SK-MEL-5 (cell line): ENCODE measurements around a stretch of chr16.

GRCh38 chr16:85805723-85806458 lies 6.4 kb downstream of the COX4I1 start:
RAMPAGE:
- cytosol, long total RNA: no peak
- long total RNA: no peak
- nucleus, long total RNA: no peak

GRCh38 chr16:85821567-85821908 lies 22.0 kb downstream of the COX4I1 start:
RAMPAGE:
- cytosol, long total RNA: no peak
- long total RNA: no peak
- nucleus, long total RNA: no peak

RAMPAGE:
- cytosol, long total RNA: no peak
- long total RNA: no peak
- nucleus, long total RNA: no peak
These were observed 9.9 kb downstream of the IRF8 start for GRCh38 chr16:85908816-85909234.

GRCh38 chr16:85954957-85955463 lies 56.0 kb downstream of the IRF8 start:
RAMPAGE:
- cytosol, long total RNA: no peak
- long total RNA: no peak
- nucleus, long total RNA: no peak

DNA sequence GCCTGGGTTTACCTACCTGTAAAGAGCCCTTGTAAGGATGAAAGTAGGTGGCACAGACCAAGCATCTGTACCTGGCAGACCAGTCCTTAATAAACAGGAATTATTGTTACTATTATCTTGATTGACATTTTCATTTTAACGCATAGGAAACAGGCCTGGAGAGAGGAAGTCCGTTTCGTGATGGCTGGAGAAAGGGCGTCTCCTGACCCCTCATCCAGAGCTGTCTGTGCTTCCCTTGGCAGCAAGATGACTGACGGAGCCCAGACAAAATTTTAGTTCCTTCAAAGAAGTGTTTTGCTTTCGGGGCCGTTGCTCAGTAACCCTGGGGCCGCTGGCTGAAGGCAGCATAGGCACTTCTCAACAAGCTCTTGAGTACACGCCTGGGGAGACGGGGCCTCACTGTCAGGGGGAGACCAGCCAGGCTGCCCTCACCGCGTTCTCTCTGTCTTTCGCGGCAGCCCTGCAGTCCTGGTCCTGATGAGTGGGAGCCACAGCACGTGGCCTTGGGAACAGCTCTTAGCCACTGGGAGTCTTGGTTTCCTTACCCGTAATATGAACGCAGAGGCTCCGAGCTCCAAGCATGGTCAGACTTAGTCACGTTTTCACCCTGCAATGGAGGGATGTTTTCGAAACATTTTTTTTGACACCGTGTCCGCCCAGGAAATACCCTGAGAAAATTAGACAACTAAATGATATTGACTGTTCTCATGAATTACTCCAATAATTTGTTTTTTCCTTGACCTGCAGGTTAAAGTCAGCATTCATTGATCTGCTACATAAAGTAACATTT lies 86.0 kb downstream of the IRF8 start:
RAMPAGE:
- cytosol, long total RNA: no peak
- long total RNA: no peak
- nucleus, long total RNA: no peak

DNA sequence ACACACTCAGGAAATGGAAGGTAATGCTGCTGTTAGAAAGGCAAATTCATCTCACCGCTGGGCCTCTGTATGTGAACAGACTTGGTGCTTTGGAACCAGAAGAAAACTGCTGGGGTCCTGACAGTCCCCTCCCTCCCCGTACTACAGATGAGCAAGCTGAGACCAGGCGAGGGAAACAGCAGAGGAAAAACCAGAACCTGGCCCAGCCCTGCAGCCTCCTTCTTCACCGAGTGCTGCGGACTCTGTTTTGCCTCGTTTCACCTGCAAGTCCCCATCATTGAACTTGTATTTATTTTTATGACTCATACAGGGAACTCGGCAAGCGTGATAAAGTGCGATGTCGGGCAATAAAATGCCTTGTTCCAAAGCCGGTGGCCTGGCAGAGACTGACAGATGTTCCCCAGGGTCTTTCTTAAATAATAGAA lies 128.4 kb downstream of the IRF8 start:
RAMPAGE:
- cytosol, long total RNA: no peak
- long total RNA: no peak
- nucleus, long total RNA: no peak

DNA sequence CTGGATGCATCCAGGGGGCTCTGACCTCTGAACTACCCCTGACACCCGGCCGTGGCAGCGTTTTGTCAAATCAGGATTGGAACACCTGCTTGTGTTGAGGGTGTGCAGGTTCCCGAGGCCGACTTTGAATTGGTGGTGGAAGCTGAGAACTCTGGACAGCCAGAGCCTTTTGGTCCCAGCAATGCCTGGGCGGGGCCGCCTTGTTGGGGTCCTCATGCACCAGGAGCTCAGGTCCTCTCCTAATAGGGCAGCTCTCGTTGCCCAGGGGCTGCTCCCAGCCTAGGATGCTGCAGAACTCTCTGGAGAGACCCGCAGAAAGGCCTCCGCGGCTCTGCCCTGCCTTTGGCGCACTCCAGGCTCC lies 153.0 kb downstream of the IRF8 start:
RAMPAGE:
- cytosol, long total RNA: no peak
- long total RNA: no peak
- nucleus, long total RNA: no peak

GRCh38 chr16:86059804-86060292 lies 160.9 kb downstream of the IRF8 start:
RAMPAGE:
- cytosol, long total RNA: no peak
- long total RNA: no peak
- nucleus, long total RNA: no peak

RAMPAGE:
- cytosol, long total RNA: no peak
- long total RNA: no peak
- nucleus, long total RNA: no peak
These were observed 295.5 kb downstream of the IRF8 start for GRCh38 chr16:86194455-86194799.

DNA sequence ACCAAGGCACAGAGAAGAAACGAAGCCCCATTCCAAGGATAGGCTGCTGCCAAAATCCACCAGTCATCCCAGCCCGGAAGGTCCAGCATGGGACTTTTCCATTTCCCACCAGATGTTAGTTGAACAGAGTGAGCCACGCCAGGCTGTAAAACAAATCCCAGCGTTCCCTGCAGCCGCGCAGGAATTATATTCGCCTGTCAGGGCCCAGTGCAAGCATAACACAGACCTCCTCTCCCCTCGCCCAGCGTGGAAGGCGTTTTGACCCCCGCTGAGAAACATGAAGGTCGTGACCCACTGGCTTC lies 212.2 kb upstream of the FOXF1 start:
RAMPAGE:
- cytosol, long total RNA: no peak
- long total RNA: no peak
- nucleus, long total RNA: no peak

DNA sequence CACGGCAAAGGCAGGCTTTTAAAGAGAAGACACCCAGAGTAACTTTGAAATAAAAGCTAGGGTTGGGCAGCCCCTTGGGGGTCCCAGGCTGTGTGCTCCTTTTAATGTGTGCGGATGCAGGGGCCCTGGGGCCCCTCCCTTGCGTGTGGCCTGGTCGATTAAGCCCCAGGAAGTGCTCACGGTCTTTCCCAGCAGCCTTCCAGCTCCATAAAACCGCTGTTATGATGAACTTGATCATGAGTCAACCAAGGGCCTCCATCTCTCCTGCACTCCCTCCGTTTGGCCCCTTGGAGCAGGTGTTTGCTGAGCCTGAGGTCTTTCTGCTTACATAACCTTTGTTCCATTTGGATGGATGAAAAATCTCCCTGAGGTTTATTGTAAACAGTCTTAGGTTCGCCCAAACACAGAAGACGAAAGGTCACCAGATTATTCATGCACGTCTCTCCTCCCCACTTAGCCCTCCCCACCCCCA lies 48.1 kb upstream of the FOXF1 start:
RAMPAGE:
- cytosol, long total RNA: no peak
- long total RNA: no peak
- nucleus, long total RNA: no peak

GRCh38 chr16:86494782-86495434 lies 15.4 kb upstream of the FOXF1 start:
RAMPAGE:
- cytosol, long total RNA: no peak
- long total RNA: no peak
- nucleus, long total RNA: no peak

DNA sequence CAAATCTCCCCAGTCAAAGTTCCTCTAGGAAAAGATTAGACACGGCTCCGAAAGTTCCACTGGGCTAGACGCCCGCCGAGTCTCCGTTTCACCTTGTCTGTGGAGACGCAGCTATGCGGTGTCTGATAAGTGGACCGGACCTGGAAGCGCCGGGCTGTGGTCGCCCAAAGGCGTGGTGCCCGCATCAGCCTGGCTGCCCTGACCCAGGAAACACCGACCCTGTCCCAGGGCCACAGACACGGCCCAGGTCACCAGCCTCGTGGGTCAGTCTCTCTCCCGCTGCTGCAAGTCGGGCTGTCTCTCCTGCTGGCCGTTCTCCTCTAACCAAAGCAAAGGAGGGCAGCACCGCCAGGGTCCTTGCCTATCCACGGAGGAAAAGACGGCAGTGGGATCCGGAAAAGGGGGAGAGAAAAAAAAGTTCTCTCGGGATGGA lies 14.0 kb upstream of the FOXF1 start:
RAMPAGE:
- cytosol, long total RNA: no peak
- long total RNA: no peak
- nucleus, long total RNA: no peak

DNA sequence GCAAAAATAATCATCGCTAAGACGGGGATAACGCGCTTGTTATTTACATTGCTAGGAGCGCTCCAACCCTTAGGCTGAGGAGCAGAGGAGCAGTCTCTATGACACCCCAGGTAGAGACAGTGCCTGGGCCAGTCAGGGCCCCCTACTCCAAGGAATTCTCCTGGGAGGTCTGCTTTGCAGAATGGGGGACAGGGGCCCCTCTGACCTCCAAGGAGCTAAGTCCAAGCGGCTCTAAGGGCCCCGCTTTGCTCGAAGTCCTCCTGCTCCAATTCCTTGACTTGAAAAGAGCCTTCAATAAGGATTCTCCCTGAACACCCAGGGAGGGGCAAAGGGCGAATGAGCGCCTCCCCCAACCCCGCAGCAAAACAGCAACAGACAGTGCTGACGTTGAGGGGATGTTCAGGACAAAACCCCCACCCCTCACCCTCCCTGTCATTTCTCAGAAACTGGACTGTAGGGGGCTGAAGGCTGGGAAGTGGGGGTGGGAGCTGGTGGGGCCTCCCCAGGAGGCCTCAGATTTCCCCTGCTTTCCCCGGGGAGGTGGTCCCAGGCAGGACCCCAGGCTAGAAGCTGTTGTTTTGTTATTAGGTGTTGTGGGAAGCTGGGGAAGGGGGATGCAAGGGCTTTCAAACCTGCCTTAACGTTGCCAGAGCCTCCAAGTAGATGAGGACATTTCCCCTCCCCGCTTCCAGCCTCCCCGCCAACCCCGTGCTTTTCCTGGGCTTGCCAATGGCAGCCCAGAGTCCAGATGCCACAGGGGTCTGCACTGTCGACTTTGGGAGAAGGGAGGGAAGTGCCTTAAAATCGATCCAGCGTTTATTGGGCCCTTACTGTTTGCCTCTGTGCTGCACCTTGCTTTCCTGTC lies 10.1 kb upstream of the FOXF1 start:
RAMPAGE:
- cytosol, long total RNA: no peak
- long total RNA: no peak
- nucleus, long total RNA: no peak

GRCh38 chr16:86504365-86504962 lies 5.9 kb upstream of the FOXF1 start:
RAMPAGE:
- cytosol, long total RNA: no peak
- long total RNA: no peak
- nucleus, long total RNA: no peak

RAMPAGE:
- cytosol, long total RNA: no peak
- long total RNA: no peak
- nucleus, long total RNA: no peak
These were observed 2.6 kb upstream of the FOXL1 start for GRCh38 chr16:86575395-86576430.

RAMPAGE:
- cytosol, long total RNA: no peak
- long total RNA: no peak
- nucleus, long total RNA: no peak
These were observed 266.3 kb downstream of the FOXL1 start for GRCh38 chr16:86844580-86845147.

GRCh38 chr16:87161971-87162346 lies 155.2 kb downstream of the C16orf95 start:
RAMPAGE:
- cytosol, long total RNA: no peak
- long total RNA: no peak
- nucleus, long total RNA: no peak

DNA sequence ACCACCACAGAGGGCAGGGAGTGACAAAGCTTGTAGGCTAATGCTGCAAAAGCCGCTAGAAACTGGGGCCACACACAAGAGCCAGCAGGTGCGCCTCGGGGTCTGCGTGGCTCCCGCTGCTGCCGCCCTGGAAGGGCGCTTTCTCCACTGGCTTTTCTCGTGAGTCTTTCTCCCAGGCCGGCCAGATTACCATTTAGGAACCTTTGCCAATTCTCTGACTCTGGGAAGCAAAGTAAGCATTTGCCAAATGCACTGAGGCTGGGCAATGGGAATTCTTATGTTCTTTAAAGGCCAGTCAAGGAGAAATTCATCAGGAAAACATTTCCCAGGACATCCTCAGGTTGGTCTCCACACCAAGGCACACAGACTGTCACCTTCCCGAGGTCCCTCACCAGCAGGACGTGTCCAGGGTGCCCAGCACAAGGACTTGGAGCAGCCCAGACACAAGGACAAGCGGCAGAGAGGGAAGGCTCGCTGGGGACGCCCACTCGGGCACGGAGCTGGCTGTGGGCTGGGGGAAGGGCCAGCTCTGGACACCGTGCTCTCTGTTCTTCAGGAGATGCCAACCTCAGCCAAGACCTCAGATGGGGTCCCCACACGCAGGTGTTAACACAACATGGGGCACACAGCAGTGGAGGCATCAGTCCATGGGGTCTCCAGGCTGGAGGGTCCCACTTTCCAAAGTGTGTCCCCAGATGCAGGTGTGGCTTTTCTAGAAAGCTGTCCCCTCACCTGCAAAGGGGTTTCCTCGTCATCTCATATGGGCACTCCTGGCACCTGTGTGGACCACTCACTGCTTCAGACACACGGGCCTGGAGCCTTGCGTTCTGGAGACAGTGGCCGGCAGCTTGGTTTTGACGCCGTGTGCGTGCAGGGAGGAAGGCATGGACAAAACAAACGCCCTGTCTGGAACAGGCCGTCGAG lies 12.7 kb upstream of the C16orf95 start:
RAMPAGE:
- cytosol, long total RNA: no peak
- long total RNA: no peak
- nucleus, long total RNA: no peak

DNA sequence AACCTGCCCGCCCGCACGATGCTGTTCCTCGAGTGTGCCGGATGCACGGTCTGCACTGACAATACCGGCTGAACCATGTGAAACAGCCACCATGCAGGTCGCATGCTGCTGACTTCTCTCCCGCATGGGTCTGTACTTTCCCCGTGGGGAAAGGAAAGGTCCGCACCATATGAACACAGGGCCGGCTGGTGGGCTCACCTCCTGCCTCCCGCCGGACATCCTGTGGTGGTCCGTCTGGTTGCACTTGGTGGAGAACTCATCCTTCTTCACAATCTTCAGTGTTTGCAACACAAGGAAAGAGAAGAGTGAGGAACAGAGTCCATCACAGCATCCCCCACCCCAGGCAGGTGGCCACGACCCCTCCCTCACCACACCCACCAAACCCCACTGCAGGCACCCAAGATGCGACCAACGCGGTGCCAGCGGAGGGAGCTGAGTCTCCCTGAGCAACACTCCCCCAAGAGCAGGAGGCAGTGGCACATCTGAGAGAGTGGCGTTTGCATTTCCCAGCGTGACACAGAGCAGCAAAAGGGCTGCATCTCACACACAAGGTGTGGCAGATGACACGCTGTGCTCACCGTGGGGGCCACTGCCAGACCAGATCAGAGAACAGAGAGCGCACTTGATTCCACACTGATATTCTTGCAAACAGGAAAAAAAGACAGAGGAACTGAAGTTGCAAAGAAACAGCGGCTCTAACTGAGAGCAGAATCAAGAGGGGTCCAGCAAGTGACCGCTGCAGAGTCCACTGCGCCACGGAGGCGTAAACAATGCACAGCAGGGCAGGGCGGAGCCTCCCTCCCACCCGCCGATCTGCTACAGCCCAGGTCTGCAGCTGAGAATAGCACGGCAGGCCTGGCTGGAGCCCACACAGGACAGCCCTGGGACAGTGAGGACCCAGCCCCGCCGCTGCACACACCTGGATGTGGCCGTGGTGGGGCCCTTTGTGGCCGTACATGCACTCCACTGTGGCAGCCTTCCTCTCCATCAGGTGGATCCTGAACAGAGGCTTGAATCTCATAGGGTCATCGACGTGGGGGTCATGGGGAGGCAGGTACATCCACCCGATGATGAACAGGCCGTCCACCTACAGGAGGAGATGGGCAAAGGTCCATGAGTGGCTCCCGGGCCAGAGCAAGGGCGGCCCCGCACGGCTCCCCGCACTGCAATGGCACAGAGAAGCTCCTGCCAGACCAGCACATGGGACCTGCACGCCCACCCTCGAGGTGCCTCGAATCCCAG lies 25.9 kb upstream of the C16orf95 start:
RAMPAGE:
- cytosol, long total RNA: no peak
- long total RNA: no peak
- nucleus, long total RNA: no peak